ENCODE results near the genes SLC2A7 and H6PD.

GRCh38 chr1:8353818-8354195, 35.9 kb downstream of the SLC45A1 start:
- PRO-cap = no peak

DNA sequence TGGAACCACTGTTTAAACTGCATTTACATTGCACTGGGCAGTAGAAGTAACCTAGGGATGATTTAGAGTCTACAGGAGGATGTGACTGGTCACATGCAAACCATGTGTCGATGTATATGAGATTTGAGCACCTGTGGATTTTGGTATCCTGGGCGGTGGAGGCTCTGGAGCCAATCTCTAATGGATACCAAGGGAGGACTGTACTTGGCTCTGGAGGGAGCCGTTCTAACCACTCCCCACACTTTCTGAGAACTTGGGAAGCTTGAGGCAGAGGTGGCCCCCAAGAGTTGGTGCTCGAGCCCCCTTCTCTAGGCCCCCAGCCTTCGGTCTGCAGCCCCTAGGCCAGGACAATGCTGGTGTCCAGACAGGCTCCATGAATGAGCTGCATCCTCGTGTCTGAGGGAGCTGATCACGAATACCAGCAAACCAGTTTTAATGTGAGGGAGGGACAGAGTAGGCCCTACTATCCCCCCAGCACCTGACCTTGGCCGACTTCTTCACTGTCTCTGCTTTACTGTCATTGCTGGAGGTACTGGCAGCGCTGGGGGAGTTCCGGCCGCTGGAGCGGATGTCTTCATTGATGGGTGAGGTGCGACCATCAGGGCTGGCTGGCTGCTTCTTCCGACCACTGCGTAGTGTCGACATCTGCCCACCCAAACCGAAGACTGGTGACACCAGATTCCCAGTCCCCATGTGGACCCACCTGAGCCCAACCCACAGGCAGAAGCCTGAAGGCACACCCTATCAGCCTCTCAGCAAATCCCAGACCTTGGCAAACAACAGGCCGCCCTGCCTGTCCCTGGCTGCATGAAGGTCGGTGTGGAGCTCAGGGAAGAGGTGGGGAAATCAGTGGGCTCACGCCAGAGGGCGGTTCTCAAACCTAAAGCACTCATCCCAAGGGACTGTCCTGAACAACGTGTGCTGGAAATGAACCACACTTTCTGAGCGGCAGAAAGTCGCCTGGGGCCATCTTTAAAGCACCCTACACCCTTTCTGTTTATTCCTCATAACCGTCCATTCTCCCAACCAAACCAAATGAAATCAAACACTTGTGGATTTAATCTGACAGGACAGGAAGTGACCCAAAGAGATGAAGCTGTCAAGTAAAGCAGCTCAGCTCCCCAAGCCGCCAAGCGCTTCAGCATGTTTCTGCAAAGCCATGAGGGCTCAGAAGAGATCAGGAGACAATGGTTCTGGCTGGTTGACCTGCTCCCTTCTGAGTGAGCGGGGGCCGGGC, 44.7 kb downstream of the SLC45A1 start:
- PRO-cap = no peak

GRCh38 chr1:8373548-8374822, 56.1 kb downstream of the SLC45A1 start:
- PRO-cap = no peak

DNA sequence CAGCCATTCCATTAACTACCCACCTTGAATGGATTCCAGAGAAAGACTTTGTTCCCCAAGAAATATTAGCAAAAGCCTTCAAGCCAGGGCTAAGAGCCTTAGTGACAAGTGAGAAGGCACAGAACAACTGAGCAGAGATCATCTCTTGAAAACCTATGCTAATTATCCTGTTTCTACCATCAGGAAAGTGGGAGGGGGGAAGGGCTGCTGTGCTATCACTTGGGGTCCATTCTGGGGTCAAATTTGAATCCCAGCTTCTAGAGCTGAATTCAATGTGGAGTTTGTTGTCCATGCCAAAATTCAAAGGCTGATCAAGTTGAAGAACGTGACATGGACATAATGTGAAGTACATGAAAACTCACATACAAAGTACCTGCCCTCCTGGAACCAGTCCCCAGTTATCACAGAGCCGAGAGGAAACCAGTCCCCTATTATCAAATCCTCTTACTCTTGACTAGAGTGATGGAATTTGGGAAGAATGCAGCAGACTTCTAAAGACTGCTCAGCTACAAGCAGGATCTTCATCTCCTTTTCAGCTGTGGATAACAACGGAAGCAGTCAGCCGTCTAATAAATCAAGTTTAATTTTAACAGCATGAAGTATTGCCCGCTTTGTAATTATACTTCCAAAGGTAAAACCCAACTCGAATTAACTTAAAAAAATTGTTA, 78.2 kb downstream of the SLC45A1 start:
- PRO-cap = no peak

DNA sequence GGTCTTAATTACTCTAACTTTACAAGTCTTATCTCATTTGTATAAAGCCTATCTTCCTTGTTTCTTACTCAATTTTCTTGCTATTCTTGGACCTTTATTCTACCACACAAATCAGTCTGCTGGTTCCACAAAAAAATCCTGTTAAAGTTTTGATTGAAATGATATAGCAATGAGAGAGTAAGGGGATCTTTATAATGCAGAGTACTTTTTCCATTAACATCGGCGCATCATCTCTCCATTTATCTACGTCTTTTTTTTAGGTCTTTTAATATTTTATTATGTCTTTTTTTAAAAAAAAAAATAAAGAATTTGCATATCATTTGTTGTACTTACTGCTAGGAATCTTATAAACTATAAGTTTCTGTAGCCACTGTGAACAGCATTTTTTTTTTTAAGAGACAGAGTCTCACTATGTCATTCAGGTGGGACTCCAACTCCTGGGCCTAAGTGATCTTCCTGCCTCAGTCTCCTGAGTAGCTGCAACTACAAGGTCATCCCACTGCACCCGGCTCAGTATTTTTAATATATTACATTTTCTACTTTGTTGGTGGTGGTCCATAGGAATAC, 81.7 kb downstream of the SLC45A1 start:
- PRO-cap = no peak

DNA sequence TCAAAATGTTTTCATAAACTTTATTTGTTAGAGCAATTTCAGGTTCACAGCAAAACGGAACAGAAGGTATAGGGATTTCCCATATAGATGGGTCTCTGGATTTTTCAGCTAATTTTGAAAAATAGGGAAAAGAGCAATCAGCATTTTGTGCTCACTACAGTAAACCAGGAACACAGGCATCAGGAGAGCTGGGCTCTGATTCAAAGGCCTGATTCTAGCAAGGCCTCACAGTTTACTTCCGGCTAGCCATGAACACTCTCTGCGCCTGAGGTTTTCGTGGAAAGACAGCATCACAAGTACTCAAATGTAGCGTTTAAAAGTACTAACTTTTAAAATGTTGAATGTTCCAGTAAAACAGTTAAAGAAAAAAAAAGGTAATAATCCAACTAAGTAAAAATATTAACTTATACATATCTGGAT, 120.5 kb downstream of the SLC45A1 start:
- PRO-cap = no peak

DNA sequence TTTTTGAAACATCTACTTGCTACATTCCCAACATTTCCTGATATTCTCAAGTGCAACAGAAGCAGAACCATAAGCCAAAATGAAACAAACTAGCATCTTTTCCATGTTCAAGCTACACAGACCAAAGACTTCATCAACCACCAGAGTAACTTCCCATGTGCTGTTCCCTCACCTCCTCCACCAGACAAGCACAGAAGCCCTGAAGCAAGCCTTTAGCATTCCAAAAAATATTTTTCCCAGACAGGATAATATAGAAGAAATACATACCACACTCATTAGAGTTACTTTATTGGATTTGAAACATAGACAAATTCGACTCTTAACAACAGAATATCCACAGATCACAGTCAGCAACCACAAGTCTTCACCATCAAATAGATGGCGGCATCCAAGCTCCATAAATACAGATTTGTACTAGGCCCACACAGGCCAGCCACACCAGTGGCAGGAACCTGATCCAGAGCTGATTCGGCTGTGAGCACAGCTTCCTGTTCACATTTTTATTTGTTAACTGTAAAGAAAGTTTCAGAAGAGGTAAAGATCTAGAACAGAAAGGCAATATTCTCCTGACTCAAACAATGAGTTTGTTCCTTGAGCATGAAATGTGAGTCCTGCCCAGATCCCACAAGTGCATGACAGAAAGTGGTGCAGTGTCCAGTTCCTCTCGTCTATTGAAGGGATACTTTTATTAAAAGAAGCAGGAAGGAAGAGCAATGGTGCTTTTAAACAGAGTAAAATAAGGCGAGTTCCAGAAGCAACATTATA, 205.7 kb downstream of the SLC45A1 start:
- PRO-cap = no peak

- PRO-cap = no peak
Observed at GRCh38 chr1:8626360-8626959, 191.0 kb downstream of the RERE start.

GRCh38 chr1:8860635-8861367, 17.7 kb downstream of the ENO1 start:
- PRO-cap = no peak

DNA sequence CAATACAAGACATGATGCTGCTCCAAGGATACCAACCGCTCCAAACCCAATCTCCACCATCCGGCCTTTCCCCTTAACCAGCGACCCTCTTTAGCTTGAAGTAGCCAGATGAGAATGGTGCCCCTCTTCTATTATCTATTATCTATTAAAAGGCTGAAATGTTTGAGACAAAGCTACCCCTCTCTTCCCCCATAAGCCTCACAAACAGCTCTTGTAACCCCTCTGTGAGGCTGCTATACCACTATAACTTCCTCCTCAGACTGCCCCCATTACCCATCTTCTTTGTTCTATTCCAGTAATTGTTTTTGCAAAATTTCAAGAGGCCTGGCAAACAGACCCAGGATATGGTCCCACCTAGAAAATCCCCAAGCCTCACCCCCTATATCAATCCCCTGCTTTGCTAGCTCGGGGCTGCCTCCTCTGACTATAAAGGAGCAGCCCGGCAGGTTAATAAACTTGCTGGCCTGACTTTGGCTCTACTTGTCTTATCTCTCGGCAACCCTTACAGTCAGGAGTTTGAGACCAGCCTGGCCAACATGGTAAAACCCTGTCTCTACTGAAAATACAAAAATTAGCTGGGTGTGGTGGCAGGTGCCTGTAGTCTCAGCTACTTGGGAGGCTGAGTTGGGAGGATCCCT, 18.4 kb upstream of the CA6 start:
- PRO-cap = no peak

DNA sequence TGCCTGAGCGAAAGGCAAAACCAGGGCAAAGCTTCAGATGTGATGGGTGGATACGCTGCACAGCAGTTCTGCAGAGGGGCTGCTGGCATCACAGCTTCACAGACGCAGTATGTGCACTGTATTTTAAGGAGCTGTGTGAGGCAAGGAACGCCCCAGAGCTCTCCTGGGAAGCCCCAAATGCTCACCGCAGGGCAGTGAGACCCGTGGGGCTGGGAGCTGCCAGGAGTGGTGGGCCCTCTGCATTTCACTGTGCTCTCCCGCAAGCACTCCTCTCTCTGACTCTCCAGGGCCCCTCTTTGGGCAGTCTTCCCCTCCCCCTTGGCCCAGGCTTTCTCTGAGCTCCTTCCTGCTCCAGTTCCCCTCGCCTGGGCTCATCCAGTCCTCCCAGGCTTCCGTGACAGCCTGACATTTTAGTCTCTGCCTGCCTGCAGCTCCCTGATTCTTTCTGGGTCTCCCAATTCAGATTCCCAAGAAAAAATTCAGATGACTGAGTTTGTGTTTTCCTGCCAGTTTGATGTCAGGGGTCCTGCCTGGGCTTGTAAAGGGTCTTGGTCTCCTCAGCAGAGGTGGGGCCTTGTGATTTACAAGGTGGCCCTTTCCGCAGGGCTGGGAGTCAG, 2.2 kb upstream of the CA6 start:
- PRO-cap = no peak

DNA sequence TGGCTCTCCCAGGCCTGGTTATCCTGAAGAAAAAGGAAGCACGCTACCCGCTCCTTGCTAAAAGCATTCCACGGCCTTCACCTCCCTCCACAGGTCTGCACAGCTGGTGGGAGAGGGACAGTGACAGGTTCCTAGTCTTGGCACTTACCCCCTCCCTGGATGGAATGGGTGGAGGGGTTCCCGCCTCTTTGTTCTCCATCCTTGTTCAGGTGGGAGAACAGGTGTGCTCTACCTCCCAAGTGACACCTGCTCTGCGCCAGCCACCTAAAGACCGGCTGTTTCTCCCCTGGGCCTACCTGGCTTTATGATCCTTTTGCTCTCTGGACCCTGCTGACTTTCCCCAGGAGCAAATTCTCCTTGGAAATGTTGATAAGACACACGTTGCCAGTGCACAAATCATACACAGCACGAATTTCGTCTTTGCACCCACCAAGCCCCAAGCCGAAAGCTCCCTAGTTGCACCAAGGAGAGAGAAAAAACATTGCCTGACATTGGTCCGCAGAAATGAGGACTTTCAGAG, at the start of gene SLC2A7:
Gene SLC2A7 (minus strand): TSS at position 277 of the 520 bp plus-strand sequence.
- PRO-cap = no peak

DNA sequence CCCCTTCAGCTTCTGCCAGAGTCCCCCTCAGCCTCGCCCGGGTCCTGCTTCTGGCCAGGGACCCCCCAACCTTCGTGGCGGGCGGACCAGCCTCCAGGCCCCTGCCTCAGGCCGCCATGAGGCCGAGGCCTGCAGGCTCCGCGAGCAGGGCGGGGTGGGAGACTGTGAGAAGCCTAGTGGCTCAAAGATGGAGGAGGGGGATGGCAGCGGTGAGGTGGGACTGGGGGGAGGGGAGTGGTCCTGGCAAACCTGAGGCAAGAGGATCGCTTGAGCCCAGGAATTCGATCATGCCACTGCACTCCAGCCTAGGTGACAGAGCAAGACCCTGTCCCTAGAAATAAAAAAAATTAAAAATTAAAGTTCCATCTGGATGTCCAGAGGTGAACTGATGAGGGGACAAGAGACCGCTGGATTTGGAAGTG, 2.6 kb upstream of the SLC2A5 start:
- PRO-cap = no peak

DNA sequence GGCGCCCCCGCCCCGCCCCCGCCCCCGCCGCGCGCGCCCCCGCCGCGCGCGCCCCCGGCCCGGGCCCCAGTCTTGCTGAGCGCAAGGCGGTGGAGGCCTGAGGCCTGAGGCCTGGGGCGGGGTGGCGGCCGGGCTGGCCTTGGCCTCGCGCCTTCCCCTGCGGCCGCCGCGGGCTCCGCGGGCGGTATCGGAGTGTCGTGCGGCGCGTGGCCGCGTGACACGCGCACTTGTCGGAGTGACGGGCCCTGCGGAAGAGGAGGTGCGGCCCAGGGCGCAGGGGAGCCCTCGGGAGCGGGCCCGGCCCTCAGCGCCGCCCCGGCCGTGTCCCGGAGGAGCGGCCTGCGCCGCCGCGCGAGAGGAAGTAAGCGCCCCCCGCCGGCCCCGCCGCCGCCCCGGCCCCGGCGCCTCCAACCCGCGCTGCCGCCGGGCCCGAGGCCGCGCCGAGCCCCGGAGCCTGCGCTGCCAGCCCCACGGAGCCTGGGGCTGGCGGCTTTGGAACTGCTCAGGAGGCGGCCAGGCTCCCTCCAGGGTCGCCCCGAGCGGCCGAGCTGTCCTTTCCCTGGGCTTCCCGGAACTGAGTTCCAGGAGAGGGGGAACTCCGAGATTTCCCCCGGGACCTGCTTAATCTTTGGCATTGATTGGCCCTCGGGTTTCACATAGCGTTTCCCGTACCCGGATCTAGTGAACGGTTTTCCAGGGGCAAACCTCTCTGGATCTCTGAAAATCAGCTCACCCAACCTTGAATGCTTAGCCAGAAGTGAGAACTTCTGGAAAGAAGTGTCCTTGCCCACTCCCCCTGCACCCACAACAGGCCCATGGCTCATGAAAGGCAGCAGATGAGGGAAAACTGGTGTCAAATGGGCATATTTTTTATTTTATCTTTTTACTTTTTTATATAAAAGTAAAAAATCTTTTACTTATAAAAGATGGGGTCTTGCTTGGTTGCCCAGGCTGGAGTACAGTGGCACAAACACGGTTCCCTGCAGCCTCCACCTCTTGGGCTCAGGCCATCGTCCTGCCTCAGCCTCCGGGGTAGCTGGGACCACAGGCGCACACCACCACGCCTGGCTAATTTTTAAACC, at the start of gene H6PD:
Gene H6PD (plus strand): TSS at position 69 of the 1,082 bp plus-strand sequence.
- PRO-cap = bidirectional peak, plus-strand start at position 69 of the sequence, minus-strand start outside the sequence; bidirectional peak, plus-strand start at position 226 of the sequence, minus-strand start at position 189 of the sequence; unidirectional peak, minus-strand start at position 326 of the sequence; unidirectional peak, minus-strand start at position 576 of the sequence

DNA sequence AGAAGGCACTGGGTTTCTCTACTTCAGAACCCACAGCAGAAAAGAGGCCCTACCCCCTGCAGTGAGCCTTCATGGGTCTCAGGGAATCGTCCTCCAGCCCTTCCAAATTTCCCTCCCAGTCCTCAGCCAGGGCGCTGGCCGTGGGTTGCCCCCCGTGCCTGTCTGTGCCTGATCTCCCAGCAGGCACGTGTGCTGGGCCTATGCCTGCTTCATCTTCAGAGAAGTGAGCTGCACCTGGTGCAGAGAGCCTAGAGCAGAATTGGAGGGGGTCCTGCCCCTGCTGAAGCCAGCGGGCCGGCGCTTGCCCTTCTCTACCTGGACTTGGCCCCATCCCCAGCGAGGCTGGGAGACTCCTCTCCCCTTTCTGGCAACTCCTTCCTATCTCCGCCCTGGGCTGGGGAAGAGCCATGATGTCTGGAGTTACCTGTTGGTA, 14.2 kb downstream of the H6PD start:
- PRO-cap = no peak

GRCh38 chr1:9306380-9306627, 13.6 kb downstream of the SPSB1 start:
- PRO-cap = no peak

DNA sequence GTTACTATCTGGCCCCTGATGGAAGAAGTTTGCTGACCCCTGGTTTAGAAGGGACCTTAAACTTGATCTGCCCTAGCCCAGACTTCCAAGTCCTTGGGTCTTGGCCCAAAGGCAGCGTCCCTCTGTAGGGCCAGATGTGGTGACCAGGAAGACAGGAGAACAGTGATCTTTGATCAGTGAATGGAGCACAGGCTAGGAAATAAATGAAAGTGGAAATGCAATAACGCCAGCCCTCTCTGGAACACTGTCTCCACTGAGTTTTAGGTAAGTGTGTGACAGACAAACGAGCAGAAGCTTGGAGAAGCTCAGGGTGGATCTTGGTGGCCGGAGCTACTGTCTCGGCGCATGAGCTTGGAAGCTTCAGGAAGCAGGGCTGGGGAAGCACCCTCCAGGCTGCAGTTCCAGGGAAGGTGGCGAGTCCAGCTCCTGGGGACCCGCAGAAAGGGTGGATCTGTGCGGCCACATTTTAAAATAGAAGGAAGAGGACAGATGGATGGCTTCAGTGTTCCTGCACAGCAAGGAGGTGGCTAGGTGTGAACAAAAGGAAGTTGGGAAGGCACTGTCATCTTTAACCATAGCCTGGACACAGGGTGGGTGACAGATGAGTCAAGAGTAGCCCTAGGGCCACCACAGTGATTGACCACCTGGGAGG, 58.6 kb downstream of the SPSB1 start:
- PRO-cap = no peak

- PRO-cap = no peak
Observed at GRCh38 chr1:9363105-9363521, 70.4 kb downstream of the SPSB1 start.

- PRO-cap = no peak
Observed at GRCh38 chr1:9398037-9398407, 105.3 kb downstream of the SPSB1 start.

- PRO-cap = no peak
Observed at GRCh38 chr1:9429360-9429928, 109.8 kb upstream of the SLC25A33 start.

Data from progenitor cell of endocrine pancreas (in vitro differentiated cells).